Ishikawa (cell line): ENCODE data around the genes NUDT8, CPT1A and MRGPRD.

- RRBS = no CpG with 5 or more reads among the region's 18 CpGs
Observed at GRCh38 chr11:67490502-67491161, 7.8 kb downstream of the AIP start.

DNA sequence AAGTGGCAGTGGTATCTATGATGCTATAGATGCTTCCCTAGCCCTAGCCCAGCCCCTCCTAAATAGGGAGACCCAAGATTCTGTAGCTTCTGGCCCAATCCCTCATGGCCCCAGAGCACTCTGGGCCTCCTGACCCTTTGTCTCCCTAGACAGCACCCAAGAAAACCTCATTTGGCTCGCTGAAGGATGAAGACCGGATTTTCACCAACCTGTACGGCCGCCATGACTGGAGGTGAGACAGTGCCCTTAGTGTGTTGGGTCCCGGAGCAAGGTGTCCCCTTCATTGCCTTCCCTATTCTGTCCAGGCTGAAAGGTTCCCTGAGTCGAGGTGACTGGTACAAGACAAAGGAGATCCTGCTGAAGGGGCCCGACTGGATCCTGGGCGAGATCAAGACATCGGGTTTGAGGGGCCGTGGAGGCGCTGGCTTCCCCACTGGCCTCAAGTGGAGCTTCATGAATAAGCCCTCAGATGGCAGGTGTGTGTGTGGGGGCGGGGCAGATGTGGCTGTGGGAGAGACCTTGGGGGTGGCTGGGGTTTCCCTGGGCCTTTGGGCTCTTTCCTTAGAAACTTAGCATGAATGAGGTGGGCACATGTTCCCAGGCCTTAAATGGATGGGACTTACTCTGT lies 1.6 kb downstream of the NDUFV1 start:
- RRBS = 95% methylated on average over 4 of the region's 12 CpGs

- RRBS = 1% methylated on average over 77 of the region's 114 CpGs
Observed at GRCh38 chr11:67629646-67630611, at the start of gene NUDT8. NUDT8 (minus strand) TSS chr11:67629937.

- RRBS = no CpG with 5 or more reads among the region's 15 CpGs
Observed at GRCh38 chr11:67634714-67635248, 4.8 kb downstream of the TBX10 start.

GRCh38 chr11:67762938-67763279 lies 88.5 kb upstream of the ALDH3B2 start:
- RRBS = no CpG with 5 or more reads among the region's 4 CpGs

DNA sequence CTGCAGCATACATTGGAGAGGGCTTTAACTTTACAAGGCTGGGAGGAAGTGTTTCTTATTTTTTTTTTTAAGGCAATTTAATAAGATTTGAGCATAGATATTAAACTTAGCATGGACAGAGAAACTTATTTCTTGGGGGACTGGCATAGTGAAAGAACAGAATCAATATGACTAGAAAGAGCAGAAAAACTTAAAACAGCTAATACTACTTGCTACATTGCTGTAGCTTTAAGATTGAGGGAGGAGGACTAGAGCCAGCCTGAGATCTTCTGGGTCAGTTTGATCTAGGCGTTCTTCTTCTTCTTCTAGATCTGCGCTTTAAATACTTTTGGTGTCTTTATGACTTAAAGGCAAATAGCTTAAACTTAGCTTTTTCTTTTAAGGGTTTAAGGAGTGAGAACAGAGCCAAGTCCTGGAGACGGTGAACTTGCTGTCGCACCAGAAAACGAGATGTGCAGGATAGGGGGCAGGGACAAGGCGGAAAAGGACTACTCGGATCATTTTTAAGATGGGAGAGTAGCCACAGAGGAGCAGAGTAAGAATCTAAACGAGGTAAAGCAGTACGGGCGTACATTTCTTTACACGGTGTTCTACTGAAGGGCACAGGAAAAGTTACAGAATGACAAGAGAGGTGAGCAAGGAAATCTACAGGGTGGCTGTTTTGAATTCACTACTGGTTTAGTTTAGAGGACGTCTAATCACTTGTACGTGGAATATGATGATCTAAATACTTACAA lies 116.7 kb downstream of the UNC93B1 start:
- RRBS = no CpG with 5 or more reads among the region's 13 CpGs

GRCh38 chr11:68004776-68005368 lies 975 bp upstream of the UNC93B1 start:
- RRBS = no CpG with 5 or more reads among the region's 12 CpGs

- RRBS = 79% methylated on average over 2 of the region's 18 CpGs
Observed at GRCh38 chr11:68036662-68037701, 1.8 kb upstream of the TCIRG1 start.

DNA sequence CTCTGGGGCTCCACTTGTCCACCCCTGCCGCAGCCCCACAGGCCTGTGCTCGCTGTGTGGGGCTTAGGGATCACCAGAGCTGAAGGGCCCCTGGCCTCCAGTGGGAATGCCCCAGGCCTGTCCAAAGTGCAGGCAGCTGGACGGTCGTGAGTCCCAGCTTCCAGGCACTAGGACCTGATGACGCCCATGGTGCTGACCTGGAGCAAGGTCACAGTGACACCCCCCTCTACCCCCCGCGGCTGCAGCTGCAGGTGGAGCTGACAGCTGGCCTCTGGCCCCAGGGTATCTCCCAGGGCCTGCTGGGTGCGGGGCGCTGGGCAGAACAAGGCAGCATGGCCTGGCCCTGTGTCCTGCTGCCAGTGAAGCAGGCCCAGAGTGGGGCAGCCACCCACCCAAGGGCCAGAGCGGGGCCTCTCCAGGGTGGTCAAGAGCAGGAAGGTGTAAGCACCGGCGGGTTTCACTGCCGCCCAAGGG lies 619 bp upstream of the TCIRG1 start:
- RRBS = no CpG with 5 or more reads among the region's 13 CpGs

- RRBS = no CpG with 5 or more reads among the region's 4 CpGs
Observed at GRCh38 chr11:68087412-68087883, 33.7 kb downstream of the CHKA start.

DNA sequence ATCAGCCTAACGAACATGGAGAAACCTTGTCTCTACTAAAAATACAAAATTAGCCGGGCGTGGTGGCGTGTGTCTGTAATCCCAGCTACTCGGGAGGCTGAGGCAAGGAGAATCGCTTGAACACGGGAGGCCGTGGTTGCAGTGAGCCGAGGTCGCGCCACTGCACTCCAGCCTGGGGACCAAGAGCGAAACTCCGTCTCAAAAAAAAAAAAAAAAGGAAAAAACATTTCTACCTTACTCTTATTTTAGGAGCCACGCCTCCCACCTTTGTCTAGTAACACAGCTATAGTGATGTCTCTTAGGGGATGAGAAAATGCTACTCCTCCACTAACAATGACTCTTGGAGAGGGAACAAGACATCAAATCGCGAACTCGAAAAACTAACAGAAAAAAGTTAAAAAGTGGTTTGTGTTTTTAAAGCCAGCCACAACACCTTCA lies 1.1 kb downstream of the CHKA start:
- RRBS = no CpG with 5 or more reads among the region's 17 CpGs

DNA sequence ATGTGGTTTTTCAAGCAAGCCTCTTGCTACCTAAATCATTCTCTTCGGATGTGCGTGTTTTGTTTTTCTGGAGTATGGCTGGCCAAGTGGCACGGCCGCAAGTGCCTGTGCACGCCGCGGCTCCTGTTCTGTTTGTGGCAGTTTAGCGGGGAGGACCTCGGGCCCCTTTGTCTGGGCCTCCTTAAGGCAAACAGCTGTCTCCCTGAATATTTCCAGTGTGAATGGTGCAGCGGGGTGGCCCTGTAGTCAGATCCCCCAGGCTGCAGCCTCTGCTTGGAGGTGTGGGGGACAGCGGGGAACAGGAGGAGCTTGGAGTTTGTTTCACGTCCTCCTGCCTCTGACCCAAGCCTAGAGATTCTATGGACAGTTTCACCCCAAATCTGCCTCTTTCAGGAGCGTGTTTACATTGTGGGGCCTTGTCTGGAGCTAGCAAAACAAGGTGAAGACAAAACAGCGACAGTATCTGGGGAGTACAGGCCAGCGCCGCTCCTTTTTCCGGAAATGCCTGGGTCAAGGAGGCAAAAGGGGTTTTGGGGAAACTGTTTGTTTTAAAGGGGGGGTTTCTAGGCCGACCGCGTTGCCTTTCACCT lies 1.3 kb downstream of the LRP5 start:
- RRBS = no CpG with 5 or more reads among the region's 20 CpGs

DNA sequence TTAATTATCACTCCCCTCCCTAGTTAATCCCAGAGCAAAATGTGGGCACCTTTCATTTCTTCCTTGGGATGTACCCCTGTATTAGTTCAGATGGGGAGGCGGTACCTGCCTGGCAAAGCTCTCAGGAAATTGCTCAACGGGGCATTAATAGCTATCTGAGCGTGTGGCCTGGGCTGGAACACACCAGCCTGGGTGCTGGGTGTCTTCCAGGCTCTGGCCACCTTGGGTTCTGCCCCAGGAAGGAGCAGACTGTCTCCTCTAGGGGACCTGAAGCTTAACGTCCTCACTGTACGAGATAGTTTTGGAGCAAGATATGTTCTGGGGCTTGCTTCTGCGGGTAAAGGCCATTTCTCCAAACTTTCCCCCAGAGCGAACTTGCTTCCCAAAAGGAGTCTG lies 9.3 kb downstream of the LRP5 start:
- RRBS = no CpG with 5 or more reads among the region's 7 CpGs

DNA sequence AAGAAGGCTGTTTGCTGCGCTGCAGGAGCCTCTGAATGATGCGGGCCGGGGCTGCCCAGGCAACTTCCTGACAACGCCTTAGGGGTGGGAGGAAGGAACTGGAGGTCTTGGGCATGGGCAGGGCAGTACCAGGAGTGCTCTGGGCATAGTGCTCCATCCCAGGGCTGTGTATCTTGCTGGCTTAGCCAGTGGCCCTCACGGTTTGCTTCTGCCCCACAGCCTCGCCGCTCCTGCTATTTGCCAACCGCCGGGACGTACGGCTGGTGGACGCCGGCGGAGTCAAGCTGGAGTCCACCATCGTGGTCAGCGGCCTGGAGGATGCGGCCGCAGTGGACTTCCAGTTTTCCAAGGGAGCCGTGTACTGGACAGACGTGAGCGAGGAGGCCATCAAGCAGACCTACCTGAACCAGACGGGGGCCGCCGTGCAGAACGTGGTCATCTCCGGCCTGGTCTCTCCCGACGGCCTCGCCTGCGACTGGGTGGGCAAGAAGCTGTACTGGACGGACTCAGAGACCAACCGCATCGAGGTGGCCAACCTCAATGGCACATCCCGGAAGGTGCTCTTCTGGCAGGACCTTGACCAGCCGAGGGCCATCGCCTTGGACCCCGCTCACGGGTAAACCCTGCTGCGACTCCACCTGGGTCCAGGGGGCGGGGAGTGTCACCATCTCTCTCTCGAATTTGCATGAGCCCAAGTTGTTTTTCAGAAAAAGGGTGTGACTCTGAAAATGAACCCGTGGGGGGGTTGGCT lies 35.4 kb downstream of the LRP5 start:
- RRBS = 92% methylated on average over 3 of the region's 42 CpGs

- RRBS = no CpG with 5 or more reads among the region's 19 CpGs
Observed at GRCh38 chr11:68370462-68371283, 58.3 kb downstream of the LRP5 start.

GRCh38 chr11:68439283-68440290 lies 21.0 kb upstream of the PPP6R3 start:
- RRBS = 41% methylated on average over 13 of the region's 46 CpGs

DNA sequence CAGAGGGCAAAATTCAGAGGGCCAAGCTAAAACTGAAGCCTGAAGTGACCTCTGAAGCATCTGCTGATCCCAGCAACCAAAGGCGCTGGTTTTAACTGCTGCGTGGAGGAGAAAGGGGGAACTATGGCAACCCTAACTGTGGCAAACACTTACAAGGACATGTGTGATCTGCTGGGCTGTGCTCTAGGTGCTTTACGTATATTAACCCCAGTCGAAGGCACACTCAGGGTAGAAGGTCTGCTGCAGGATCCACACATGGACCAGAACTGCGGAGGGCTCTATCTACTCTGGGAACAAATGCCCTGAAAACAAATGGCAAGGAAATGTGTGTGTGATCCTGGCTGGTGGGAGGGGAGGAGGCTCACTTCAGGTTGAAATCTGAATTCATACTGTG lies 25.4 kb downstream of the TESMIN start:
- RRBS = no CpG with 5 or more reads among the region's 5 CpGs

- RRBS = 2% methylated on average over 46 of the region's 95 CpGs
Observed at GRCh38 chr11:68841499-68842237, at the start of gene CPT1A. CPT1A (minus strand) TSS chr11:68841916.

GRCh38 chr11:68927175-68927549 lies 23.5 kb downstream of the IGHMBP2 start:
- RRBS = no CpG with 5 or more reads among the region's 5 CpGs

DNA sequence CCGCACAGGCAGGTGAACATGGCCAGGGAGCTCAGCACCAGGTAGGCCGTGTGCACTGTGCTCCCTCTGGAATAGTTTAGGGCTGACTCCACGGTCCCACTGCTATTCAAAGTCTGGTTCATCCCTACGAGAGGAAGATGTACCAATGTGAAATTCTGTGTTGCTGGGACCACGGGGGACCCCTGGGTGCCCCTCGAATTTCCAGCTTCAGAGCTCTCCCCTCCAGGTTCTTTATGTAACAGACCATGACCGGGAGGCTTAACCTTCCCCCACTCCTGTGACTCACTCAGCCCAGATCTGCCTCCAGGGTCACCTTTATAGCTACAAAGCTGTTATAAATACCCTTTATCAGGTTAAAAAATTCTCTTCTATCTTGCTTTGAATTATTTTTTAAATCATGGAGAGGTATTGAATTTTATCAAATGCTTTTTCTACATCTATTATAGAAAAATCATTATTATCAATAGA lies at the start of gene MRGPRD:
TSS of gene MRGPRD (minus strand) at position 122 of the 468 bp plus-strand sequence.
- RRBS = no CpG with 5 or more reads among the region's 7 CpGs